ENCODE results near the gene MTLN.

DNA sequence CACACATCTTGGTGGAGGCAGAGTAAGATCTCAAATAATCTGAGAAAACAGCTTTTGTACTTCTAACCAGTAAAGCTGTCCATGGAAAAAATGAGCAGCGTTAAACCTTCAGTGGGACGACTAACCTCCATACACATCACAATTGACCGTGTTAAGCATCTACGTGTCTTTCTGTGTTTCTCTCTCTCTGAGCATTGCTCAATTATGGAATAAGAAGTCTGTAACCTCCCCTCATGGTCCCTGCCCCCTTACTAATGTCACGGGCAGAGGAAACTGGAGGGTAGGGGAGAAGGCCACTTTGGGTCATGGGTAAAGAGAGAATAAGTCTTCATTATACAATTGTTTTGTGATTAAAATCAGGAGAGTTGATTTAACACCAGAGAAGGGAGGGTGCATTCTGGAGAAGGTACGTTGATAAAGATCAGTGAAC is 86.0 kb downstream of the SH3RF3 start:
- PRO-cap = no peak

- PRO-cap = unidirectional peak, plus-strand start at chr2:109457587; unidirectional peak, minus-strand start at chr2:109457894
These were observed 156.0 kb downstream of the SEPTIN10 start for GRCh38 chr2:109457427-109458589.

DNA sequence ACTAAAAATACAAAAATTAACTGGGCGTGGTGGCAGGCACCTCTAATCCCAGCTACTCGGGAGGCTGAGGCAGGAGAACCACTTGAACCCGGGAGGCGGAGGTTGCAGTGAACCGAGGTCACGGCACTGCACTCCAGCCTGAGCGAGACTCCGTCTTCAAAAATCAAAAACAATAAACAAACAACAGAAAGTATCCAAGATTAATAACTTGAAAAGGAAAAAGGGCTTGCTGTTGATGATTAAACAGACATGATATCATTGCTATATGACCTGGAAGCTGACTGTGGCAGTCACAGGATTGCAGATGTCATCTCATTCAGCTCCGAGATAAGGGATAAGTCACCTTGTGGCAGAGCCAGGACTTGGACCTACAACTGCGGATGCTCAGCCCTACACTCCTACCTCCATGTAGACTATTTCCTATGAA is 16.8 kb downstream of the SOWAHC start:
- PRO-cap = no peak

DNA sequence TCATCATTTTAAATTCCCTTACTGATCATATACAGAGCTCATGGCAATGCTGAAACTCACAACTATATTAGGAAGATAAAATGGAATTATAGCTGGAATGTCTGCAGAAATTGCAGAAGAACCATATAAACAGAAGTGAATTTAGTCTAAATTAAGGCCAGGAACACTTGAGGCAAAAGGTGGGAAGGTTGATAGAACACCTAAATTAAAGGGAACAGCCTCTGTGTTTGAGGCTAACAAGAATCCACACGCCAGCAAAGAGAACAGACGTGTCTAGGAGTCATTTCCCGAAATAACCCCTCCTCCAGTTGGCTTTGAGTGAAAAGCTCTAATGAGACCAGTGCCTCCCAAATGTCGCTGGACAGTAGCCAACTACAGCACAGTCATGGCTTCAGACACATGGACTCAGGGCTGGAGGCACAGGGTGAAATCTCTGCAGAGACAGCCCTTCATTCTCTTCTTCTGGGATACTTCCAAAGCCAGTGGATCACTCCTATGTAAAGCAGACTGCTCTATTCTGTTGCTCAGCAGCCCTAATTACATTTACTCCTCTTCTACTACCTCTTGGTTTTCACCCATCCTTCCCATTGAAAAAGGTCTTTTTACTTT is 49.5 kb downstream of the SOWAHC start:
- PRO-cap = no peak

DNA sequence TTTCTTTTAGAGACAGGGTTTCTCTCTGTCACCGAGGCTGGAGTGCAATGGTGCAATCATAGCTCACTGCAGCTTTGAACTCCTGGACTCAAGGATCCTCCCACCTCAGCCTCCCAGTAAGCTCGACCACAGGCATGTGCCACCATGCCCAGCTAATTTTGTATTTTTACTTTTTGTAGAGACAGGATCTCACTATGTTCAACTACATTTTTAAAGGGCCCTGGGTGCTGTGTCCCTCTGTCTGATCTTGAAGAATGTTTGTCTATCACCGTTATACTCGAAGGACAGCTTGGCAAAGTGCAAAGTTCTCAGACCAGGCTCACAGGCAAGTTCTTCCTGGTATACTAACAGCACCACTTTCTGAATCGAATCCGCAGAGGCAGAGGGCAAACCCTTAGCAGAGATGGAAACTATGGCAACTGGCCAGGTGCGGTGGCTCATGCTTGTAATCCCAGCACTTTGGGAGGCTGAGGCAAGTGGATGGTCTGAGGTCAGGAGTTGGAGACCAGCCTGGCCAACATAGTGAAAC is 60.9 kb downstream of the SOWAHC start:
- PRO-cap = no peak

DNA sequence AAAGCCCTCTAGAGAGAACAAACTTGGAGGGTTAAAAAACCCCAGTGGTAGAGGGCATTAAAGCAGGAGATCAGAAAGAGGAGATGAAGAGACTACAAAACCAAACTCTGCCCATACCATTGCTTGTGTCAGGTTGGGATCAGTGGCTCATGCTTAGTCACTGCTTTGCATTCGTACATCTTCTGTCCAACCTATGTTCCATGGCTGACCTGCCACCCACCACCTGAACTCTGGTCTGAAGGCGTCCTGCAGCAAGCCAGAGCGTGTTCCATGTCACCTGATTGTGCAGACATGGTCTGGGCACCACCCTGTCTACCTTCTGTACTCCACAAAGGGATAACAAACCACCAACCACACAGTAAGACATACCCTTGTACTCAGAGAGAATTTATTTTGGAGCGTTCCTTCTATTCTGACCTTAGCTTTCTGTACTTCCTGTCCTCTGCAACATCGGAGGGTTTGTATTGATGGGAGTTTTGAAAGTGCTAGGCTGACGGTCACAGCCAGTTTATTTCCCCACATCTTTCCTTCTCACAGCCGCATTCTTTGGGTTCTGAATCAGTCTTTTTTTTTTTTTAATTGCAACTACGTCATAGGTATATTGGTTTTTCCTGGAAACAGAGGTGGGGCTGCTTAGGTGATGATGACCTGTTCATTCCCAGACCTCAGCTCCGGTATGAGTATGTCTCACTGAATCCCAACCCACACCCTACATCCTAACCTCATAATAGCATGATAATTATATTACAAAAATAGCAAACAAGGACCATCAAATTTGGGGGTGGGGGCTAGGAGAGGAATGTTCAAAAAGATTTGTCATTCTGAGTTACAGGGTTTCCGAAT is 88.3 kb downstream of the SOWAHC start:
- PRO-cap = no peak

DNA sequence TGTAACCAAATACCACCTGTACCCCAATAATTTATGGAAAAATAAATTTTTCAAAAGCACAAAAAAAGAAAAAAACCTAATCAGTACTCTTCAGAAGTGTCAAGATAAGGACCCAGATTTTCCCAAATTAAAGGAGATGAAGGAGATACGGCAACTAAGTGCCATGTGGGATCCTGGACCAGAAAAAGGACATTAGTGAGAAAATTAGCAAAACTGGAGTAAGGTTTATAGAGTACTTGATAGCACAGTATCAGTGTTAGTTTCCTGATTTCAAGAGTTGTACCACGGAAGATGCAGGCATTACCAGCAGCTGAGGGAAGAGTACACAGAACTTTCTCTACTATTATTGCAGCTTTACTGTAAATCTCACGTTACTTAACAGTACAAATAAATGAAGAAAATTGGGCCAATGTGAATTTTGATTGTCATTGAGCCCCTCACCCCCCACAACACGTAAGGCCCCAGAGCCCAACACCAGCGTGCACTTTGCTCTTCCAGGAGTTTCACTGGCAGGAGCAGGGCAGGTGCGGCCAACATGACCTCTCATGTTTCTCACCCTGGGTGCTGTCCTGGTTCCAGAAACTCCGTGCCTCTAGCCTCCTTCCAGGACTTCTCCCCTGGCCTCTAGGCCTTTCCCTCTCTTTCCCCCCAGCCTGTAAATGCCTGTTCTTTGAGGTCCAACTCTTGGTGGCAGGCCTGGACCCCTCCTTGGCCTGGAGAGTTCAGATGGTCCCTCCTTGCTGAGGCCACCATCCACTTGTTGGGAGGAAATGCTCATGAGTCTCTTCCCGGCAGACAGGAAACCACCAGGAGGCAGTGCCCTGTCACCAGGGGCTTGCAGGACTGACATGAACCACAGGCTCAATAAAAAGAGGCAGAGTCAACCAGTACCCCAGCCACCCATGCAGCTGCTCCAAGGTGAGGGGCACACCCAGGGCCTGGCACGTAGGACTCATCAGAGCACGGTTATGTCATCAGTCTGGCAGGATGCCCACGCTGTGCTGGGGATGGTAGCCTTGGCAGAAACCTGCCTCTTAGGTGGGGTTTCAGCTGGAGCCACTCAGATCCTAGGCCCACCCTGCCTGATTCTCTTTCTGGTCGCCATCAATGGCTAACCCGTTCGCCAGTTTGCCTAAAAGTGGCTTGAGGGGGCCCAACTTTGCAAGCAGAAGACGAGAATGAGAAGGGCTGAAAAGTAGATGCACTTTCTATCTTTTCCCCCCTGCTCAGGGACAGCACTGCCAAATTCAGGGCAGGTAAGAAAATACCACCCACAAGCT is 1.6 kb downstream of the MALL start:
- PRO-cap = no peak

DNA sequence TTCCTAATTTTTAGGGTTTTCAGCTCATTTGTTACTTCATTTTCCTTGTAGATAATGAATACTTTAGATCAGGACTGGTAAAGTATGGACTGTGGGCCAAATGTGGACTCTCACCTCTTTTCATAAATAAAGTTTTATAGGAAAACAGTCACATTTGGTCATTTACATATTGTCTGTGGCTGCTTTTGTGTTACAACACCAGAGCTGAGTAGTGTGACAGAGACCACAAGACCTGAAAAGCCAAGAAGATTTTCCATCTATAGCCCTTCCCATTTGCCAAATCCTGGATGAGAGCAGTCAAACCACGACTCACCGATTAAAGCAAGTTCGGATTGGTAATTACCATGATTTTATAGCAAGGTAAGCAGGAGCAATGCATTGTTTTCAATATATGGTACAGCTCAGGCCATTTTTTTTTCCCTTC is 9.3 kb upstream of the MALL start:
- PRO-cap = no peak

- PRO-cap = unidirectional peak, minus-strand start at chr2:110212525
These were observed at the start of gene MTLN for GRCh38 chr2:110211905-110212989. TSS of gene MTLN (minus strand) at chr2:110212547.

DNA sequence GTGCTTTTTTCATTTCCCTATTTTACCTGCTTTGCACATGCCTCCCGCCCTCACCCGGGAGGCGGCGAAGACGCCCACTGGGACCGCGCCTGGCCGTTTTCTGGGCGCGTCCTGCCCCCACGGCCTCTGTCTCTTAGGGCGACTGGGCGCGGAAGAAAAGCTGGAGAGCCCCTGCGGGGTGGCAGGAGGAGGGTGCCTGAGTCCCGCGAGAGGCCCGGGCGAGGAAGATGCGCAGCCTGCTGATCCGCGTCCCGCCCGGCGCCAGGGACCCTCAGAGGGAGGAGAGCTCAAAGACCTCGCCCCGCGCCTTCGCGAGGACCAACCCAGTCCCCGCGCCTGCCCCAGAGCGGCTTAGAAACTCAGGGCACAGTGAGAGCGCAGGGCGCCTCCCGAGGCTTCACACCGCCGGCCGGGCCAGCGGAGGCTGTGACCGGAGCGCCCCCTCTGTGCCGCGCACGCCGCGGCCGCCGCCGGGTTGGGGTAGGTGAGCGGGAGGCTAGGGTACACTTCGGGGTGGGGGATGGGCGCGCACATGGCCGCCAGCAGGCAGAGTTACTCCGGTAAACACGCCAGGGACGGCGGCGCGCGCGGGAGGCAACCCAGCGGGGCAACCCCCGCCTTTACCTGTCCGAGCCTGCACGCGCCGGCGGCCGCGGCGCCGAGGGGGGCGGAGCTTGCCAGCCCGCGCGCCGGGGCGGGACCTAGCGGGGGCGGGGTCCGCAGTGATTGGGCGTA is 416 bp upstream of the BCL2L11 start:
- PRO-cap = bidirectional peak, plus-strand start outside the sequence, minus-strand start at position 626 of the sequence

GRCh38 chr2:111167693-111168433 is 47.1 kb downstream of the BCL2L11 start:
- PRO-cap = no peak

DNA sequence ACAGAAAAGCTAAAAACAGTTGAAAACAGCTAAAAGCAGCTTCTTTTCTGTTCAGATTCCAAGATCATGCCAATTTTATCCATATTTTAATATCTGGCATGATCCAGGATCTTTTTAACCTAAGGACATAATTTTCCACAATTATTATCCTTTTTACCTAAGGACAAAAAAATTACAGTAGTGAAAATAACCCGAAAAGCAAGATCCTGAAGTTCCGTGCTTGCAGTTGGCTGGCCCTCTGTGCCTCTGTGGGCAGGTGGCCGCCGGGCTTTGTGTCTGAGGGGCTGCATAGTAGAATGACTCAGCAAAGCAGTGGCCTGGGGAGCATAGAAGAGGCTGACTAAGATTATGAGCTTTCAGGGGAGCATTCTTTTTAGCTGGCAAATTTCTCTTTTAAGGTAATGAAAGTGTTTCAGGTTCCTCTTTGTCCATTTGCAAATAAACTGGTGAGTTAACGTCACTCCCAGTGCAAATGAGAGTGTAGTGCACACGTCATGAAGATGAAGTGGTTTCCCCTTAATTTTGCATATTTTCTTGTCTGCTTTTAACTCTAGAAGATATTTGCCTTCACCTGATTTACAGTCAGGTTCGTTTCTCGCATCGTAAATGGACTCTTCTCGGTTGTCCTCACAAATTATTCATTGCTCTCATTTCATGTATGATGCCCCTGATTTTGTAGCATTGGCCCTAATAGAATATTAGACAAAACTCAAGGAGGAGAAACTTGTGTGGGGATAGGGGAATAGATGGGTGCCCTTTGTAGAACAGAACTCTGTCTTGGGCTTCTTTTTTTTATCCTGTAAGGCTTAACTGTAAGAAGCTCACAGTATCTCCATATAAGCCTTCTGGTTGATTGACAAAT is 98.6 kb downstream of the BCL2L11 start:
- PRO-cap = no peak

- PRO-cap = no peak
These were observed 304.2 kb downstream of the BCL2L11 start for GRCh38 chr2:111424583-111425657.

- PRO-cap = no peak
These were observed 342.7 kb downstream of the BCL2L11 start for GRCh38 chr2:111463141-111464034.

DNA sequence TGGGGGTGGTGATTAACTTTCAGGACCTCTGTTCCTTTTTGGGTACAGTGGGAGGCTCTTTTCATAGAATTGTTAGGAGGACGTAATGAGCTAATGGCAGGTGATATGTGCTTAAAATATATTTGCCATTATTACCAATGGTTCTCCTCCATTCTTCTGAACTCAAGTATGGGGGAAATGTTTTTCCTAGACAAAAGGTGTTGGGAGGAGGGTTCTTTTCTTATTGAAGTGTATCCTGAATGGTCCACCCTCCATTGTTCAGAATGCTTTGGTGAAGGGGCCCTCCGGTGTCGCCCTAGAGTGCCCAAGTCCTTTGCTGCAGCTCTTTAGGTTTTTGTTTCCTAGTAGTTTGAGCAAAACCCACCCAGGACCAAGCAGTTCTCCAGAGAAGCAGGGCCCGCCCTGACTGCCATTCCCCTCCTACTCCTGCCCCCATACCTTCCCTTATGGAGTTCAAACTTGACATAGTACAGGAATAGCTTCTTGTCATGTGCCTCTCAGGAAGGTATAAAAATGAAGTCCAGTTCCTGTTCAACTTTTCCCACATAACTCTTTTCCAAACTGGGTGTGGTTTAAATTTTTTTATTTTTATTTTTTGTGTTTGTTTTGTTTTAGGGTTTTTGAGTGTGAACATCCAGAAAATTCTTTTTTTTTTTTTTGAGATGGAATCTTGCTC is 5.5 kb downstream of the MERTK start:
- PRO-cap = no peak

GRCh38 chr2:112139355-112139697 is 1.1 kb downstream of the FBLN7 start:
- PRO-cap = no peak

GRCh38 chr2:112304104-112304543 is 28.7 kb downstream of the ZC3H6 start:
- PRO-cap = unidirectional peak, minus-strand start at chr2:112304476

DNA sequence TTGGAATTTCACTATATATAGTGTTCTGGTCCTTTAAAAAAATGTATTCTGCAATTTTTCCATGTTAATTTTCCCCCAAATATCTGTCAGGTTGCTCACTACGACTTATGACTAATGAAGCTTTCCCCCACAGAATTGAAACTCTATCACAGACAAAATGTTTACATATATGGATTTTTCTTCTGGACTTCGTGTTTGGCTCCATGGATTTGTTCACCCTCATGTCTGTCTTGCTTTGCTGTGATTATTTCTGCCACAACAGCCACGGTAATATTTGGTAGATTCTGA is 42.3 kb downstream of the ZC3H6 start:
- PRO-cap = no peak

DNA sequence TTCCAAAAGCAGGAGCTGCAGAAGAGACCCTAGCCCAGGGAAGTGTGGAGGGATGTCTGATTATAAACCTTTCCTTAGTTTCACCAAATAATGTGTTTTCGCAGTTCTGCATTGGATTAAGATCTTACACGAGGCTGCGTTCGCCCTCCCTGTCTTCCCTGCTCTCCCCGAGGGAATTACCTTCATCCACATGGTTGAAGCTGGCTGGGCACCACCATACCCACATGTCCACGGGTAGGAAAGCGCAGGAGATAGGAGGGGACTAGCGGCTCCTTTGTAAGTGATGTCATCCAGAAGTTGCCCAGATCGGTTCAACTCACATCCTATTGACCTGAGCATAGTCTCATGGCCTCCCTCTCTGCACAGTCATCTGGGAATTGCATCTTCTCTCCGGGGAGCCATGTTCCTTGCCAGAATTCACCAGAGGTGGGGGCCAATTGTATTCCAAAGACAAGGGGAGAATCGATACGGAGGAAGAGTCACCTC is 1.1 kb downstream of the TTL start:
- PRO-cap = unidirectional peak, minus-strand start at position 166 of the sequence

DNA sequence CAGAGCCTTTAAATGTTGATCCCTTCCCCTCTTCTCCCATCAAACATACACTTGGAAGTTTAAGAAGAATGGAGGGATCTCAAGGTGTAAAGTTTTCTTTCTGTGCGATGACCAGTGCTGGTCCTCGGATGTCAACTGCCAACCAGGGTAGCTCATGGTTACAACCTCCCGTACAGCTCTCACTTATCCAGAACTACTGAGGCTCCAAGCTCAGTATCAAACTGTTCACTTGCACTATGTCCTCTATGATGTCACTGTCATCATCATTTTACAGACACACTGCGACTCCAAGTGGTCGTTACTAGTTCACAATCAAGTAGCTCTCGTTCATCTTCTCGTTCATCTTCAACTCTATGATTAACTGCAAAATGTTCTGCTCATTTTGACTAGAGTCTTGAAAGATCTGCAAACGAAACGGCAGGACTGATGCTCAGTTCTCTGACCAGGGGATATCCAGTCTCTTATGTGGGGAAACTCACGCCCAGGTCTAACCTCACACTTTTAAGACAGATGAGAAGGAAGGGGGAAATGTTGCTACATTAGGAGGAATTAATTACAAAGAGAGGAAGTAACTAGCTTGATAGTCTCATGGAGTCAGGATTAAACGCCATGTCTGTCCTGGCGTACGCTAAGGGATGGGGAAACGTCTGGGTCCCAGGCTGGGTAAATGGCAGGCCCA is 929 bp upstream of the CHCHD5 start:
- PRO-cap = no peak

Measured in ascending aorta (tissue), 1 donor.